ENCODE results near the gene CANT1.

GRCh38 chr17:78631515-78632228 is 54.5 kb upstream of the DNAH17 start:
- PRO-cap, result no peak

DNA sequence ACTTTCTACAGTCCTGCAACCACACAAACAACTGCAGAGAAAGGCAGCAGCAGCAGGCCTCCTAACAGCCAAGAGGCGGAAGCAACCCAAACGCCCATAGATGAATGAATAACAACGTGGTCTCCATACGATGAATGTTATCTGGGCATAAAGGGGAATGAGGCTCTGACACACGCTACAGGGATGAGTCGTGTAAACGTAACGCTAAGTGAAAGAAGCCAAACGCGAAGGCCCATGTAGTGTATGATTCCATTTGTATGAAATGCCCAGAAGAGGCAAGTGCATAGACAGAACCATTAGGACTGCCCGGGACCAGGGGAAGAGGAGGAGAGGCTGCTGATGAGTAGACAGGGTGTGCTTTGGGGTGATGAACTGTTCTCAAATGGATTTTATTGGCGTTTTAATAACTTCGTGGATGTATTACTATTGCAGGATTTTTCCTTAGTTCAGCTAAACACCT is 94.8 kb upstream of the DNAH17 start:
- PRO-cap, result no peak

GRCh38 chr17:78705007-78705381 is 77.1 kb downstream of the CYTH1 start:
- PRO-cap, result no peak

- PRO-cap, result bidirectional peak, plus-strand start at chr17:78733664, minus-strand start at chr17:78733460
Observed at GRCh38 chr17:78733289-78733832, 48.7 kb downstream of the CYTH1 start.

GRCh38 chr17:78735190-78735867 is 46.7 kb downstream of the CYTH1 start:
- PRO-cap, result no peak

- PRO-cap, result no peak
Observed at GRCh38 chr17:78743018-78743857, 38.8 kb downstream of the CYTH1 start.

DNA sequence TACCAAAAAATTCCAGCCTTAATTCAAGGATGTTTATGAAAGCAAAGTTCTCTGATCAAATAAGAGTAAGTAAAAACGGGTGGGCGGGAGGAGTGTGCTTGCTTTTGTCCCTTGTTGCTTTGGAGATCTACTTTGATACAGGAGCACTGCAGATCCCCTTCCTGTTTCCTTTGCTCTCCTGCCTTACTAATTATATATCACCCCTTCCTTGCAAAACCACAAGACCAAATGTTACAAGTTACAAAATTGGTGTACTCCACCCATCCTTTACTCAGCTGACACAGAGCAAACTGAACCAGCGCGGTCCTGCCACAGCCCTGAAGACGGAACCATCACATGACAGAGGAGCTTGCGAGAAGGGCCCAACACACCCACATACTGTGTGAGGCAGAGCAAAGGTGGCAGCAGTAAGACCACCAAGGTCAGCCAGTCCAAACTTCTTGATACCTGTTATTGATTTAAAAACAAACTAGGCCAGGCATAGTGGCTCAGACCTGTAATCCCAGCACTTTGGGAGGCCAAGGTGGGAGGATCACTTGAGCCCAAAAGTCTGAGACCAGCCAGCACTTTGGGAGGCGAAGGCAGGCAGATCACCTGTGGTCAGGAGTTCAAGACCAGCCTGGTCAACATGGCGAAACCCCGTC is 33.3 kb downstream of the CYTH1 start:
- PRO-cap, result no peak

GRCh38 chr17:78759238-78759580 is 22.9 kb downstream of the CYTH1 start:
- PRO-cap, result no peak

DNA sequence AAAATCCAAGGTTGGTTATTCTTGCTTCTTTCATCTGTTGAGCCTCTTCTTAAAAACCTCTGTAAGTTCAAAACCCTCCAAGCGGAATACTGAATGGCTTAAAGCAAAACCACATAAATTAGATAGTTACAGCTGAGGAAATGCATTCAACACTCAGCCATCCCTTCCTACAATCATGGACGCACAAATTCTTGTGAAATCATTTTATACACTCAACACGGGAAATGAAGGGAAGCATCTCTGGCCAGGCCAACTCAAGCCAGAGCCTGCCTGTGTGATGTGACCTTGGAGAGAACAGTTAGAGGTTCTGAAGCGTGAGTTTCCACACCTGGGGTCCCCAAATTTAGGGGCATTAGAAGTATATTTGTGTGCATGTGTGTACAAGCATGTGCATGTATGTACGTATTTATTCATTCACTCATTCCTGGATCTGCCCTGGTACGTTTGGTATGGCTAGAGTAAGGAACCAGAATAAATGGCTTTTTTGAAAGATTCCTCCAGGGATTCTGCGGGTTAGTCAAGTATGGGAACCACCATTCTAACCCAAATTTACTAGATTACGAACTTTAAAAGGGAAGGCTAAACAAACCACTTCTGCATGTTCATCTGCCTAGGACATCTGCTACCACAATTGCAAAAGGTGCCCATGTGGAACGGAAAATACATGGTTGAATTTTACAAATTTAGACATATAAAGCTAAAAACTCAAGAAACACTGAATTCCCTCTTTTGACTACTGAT is 22.3 kb downstream of the CYTH1 start:
- PRO-cap, result no peak

DNA sequence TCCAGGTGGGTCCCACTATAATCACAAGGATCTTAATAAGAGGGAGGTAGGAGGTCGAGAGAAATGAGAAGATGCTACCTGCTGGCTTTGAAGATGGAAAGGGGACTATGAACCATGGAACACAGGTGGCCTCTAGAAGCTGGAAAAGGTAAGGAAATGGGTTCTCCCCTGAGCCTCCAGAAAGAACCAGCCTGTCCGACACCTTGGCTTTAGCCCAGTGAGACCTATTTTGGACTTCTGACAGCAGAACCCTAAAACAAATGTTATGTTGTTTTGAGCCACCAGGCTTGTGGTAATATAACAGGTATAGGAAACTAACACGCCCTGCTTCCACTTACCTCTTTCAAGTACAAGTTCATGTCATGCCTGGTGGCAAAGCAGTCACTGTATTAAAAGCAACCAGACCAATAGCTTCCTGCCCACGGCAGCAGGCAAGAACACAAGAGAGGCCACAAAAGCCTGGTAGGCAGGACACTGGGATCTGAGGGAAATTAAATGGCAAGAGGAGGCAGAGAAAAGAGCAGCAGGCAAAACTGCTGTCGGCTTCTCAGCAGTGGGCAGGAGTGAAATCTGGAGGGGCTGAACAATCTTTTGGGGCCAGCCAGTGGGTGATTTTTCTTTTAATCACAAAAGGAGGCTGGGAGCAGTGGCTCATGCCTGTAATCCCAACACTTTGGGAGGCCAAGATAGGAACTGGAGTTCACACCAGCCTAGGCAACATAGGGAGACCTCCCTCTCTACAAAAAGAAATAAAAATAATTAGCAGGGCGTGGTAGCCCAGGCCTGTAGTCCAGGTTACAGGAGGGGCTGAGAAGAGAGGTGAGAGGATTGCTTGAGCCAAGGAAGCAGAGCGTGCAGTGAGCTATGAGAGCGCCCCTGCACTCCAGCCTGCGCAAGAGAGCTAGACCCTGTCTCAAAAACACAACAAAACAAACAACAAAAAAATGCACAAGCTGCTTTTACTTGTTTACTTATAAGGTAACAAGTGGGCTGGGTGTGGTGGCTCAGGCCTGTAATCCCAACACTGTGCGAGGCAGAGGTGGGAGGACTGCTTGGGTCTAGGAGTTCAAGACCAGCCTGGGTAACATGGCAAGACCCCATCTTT is 2.1 kb downstream of the CYTH1 start:
- PRO-cap, result bidirectional peak, plus-strand start at position 494 of the sequence, minus-strand start at position 262 of the sequence

GRCh38 chr17:78820772-78821449 is 19.7 kb downstream of the USP36 start:
- PRO-cap, result no peak

- PRO-cap, result no peak
Observed at GRCh38 chr17:78853494-78854394, 13.1 kb upstream of the USP36 start.

GRCh38 chr17:78879503-78880322 is 23.3 kb downstream of the CEP295NL start:
- PRO-cap, result bidirectional peak, plus-strand start at chr17:78880021, minus-strand start at chr17:78879686

GRCh38 chr17:78882910-78883601 is 19.9 kb downstream of the CEP295NL start:
- PRO-cap, result no peak

DNA sequence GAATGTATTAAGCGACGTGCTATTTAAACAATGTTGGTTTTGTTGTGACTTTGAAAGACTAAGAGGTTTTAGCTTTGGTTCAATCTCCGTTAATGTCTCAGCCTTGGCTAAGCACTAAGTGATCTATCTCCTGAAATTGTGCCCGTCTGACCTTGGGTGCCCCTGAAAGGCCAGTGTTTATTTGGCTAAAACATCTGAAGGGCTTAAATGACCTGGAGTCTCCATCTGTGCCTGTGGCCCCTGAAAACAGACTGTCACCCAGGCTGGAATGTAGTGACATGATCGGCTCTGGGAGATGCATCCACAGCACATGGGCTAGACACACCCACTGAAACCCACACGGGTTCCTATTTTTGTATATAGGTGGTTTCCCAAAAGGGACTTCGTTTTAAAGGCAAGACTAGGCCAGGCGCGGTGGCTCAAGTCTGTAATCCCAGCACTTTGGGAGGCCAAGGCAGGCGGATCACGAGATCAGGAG is 13.5 kb downstream of the CEP295NL start:
- PRO-cap, result no peak

GRCh38 chr17:78966484-78966913 is 13.2 kb downstream of the LGALS3BP start:
- PRO-cap, result no peak

DNA sequence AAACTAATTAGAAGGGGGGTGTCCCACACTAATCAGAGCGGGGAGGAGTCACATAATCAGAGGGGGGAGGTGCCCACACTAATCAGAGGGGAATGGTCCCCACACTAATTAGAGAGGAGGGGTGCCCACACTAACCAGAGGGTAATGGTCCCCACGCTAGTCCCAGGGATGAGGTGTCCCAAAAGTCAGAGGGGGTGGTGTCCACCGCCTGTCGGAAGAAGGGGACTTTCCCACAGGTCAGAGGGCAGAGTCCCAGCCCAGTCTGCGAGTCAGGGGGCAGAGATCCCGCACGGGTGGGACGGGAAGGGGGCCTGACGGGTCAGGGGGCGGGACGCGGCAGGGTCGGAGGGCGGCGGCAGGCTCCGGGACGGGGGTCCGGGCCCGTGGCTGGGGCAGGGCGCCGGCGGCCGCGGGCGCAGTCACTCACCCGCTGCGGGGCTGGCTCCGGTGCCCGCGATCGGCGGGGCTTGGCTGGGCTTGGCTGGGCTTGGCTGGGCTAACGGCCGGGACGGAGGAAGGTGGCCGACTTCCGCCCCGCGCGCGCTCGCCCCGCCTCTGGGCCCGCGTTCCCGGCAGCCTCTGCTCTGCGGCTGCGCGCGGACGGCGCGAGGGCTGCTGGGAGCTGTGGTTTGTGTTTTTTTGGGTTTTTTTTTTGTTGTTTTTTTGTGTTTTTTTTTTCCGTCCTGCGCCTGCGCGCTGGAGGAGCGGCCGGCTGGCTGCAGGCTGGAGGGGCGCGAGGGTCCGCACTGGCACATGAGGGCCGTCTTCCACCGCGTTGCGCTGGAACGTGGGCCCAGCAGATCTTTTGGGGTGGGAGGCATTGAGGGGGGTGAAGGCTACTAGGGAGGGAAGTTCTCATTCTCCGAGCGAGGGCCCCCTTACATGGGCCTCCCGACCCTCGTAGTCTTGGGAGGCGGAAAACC is at the start of gene CANT1:
Gene CANT1, minus strand, starts transcription at position 528 of the 923 bp plus-strand sequence.
- PRO-cap, result unidirectional peak, plus-strand start at position 322 of the sequence; bidirectional peak, plus-strand start at position 701 of the sequence, minus-strand start at position 557 of the sequence

GRCh38 chr17:79033808-79034592 is 10.0 kb downstream of the C1QTNF1 start:
- PRO-cap, result no peak

DNA sequence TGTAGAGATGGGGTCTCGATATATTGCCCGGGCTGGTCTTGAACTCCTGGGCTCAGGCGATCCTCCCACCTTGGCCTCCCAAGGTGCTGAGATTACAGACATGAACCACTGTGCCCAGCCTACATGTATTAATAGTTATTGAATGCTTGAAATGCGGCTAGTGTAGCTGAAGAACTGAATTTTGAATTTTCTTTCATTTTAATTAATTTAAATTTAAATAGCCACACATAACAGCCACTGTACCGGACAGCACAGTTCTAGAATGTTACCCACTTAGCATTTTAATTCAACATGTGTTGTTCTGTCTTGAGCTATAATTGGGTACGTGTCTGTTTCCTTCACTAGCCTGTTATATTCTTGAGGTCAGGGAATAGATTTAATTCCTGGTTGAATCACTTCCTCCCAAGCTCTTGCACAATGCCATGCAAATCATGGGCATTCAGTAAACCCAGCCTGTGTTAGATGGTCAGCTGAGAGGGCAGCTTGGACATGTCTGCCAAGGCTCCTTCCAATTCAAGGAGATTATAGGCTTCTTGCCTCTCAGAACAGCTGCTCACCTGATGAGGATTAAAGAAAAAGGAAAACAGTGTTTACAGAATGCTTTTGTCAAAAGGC is 12.5 kb downstream of the C1QTNF1 start:
- PRO-cap, result no peak

- PRO-cap, result no peak
Observed at GRCh38 chr17:79090470-79091011, 15.9 kb downstream of the ENGASE start.

Measured in penis (tissue), 1 donor.